Mesothelial cell of epicardium (in vitro differentiated cells): ENCODE measurements around a stretch of chr7.

GRCh38 chr7:32999567-33000315 is 42.5 kb downstream of the FKBP9 start:
- PRO-cap, result no peak

- PRO-cap, result no peak
Observed at GRCh38 chr7:33193496-33193932, 64.2 kb downstream of the BBS9 start.

DNA sequence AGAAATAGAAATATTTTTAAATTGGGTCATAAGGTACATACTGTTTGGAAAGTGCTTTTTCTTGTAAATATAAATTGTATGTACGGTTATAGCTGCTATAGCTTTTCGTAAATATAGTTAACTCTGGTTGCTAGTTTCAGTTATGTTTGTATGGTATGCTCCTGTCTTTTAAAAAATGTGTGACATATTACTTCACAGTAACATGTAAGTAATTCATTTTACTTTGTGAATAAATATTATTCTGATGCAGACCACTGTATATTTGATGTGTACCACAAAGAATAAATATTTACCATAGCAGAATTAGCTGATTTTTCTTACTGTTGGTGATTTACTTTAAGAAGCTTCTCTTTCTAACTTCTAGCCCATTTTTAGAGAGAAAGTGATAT is 292.7 kb downstream of the BBS9 start:
- PRO-cap, result no peak

DNA sequence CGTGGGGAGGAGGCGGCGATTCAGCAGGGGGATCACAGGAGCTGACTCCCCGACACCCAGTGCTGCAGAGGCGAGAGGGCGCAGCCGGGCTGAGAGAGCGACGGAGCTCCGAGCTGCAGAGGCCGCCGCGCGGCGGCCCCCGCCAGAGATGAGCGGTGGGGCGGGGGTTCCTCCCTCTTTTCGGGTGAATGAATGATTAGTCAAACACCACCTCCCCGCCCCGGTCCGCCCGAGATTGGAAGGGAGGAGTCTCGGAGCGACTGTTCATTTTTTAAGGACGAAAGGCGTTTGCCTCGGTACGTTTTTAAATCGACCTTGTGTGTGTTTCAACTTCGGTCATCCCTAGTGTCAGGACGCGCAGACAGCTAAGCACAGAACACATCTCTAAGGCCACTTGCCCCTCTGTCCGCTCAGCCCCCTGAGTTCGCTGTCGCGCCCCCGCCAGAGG is 1.1 kb upstream of the BMPER start:
- PRO-cap, result no peak

- PRO-cap, result no peak
Observed at GRCh38 chr7:34058929-34059407, 153.6 kb downstream of the BMPER start.

- PRO-cap, result no peak
Observed at GRCh38 chr7:34174683-34175807, 269.7 kb downstream of the BMPER start.

DNA sequence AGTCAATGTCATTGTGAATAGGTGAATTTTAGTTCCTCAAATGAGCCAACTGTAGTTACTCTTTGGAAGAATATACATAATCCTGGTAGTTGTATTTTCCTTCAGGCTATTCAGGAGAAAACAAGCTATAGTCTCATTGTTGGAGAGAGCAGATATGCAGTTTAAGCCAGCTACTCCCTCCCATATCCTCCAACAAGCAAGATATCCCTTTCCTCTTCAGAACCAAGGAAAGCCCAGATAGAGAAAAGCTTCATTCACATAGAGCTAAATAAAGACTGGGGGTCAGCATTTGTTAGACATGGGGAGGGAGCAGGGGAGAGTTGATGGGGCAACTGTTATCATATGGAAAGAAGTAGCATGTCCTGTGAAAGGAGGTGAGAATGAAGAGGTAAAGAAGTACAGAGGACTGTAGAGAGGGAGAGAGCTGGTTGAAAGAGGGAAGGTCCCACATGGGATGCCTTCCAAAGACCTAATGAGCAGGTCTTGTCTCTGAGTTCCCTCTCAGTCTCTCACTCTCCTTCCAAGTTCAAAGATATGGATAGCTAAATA is 71.5 kb upstream of the NPSR1 start:
- PRO-cap, result no peak

DNA sequence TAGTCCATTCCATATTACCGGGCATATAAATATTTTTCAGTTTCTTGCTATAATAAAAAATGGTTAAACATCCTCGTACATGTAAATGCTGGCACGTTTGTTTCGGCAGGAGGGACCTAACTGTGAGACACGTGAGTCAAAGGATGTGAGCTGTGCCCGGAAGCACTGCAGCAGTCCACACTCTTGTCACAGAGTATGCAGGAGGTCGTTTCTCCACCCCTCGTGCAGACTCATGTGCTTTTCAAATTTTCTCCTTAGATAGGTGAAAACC is 45.4 kb downstream of the DPY19L1 start:
- PRO-cap, result no peak

DNA sequence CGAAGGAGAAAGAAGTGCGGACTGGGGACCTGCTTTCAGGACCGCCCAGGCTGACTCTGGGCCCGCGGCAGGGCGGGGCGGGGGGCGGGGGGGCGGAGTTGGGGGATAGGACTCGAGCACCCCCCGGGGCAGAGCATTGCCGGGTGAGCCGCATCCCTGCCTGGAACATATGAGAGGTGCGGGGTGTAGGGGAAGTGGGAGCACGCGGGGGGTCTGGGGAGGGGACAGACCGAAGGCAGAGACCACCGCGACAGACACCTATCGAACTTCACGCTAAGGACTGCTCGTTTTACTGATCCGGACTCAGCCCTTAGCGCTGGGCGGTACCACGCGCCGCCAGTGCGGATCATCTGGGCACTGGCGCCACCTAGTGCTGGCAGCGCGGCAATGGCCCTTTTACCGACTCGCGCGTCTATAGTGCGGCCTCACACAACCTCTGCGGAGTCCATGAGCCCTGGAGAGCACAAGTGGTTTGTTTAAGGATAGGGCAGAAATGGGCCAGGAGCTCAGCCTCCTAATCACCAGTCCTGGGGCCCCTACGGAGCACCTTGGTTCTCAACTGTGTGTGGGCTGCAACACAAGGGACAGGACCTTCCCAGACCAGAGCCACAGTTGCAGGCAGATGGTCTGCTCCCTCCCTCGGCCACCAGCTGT is 157.6 kb downstream of the HERPUD2 start:
- PRO-cap, result no peak

- PRO-cap, result no peak
Observed at GRCh38 chr7:35883646-35884029, 82.8 kb downstream of the SEPTIN7 start.

GRCh38 chr7:35988130-35988661 is 164.9 kb upstream of the EEPD1 start:
- PRO-cap, result no peak

DNA sequence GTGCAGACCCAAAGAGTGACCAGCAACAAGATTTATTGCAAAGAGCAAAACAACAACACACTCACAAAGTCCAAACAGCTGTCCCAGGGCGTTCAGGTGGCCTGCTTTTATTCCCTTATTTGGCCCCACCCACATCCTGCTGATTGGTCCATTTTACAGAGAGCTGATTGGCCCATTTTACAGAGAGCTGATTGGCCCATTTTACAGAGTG is 87.4 kb upstream of the EEPD1 start:
- PRO-cap, result no peak

GRCh38 chr7:36151825-36152384 is 1.1 kb upstream of the EEPD1 start:
- PRO-cap, result no peak

GRCh38 chr7:36155660-36156645 is 2.9 kb downstream of the EEPD1 start:
- PRO-cap, result no peak

DNA sequence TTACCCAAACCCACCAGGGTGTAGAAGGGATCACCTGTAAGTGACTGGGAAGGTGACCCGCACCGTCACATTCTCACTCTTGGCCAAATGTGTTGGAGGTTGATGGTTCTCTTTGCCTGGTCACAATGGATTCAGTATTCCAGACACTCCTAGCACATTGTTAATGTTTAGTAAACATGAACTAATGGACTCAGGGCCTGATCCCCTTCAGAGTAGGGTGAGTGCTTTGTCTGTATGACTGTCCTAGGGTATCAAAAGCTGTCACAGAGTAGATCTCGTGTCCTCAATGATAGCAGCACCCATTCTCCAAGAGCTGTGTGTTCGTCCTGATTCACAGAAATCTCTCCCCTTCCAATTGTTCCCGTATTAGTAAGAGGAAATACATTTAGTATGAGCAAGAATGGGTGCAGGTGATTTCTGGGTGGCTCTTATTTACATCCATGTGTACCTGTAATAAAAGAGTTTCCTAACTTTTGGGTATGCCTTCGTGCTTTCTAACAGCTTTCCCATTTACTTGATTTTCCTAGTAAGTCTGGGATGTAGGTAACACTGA is 4.6 kb downstream of the EEPD1 start:
- PRO-cap, result no peak

- PRO-cap, result no peak
Observed at GRCh38 chr7:36192662-36193677, 39.9 kb downstream of the EEPD1 start.

GRCh38 chr7:36276459-36277529 is 90.2 kb downstream of the MATCAP2 start:
- PRO-cap, result no peak

- PRO-cap, result no peak
Observed at GRCh38 chr7:36298766-36299393, 68.2 kb downstream of the MATCAP2 start.

DNA sequence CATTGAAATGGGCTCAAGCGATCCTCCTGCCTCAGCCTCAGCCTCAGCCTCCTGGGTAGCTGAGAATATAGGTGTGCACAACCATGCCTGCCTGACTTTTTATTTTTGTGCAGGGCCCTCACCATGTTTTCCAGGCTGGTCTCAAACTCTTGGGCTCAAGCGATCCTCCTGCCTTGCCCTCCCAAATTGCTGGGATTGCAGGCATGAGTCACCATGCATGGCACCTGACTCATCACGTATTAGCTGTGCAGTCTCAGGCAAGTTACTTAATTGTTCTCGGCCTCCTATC is 117.1 kb downstream of the ANLN start:
- PRO-cap, result no peak

GRCh38 chr7:36780722-36781526 is 56.6 kb upstream of the AOAH start:
- PRO-cap, result no peak